ENCODE data around the gene ZNF273.

DNA sequence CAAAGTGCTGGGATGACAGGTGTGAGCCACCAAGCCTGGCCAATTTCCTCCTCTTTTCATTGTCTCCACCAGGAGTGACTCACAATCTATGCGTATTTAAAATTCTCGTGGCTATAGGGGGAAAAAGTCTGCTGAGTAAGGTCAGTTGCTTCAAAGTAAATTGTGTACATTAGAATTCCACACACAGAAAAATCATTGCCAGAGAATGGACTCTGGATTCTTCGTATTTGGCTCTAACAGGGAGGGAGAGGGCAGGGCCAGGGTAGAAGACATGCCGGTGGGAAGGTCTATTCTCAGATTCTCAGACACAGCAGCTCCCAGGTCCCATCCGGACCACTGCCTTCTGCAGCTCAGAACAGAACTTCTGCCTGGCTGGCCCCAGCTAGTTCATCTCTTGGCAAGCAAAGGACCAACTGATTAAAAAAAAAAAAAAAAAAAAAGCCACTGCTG lies 22.1 kb downstream of the PSPH start:
- RAMPAGE, long total RNA: no peak
- RRBS, 2 experiments: no CpG with 5 or more reads among the region's 5 CpGs
CAGE:
- cytosol, long polyA minus RNA: no peak
- cytosol, long polyA plus RNA: no peak
- long polyA plus RNA: no peak
- nucleolus, long total RNA: no peak
- nucleus, long polyA plus RNA: no peak
- nucleus, long total RNA: no peak

DNA sequence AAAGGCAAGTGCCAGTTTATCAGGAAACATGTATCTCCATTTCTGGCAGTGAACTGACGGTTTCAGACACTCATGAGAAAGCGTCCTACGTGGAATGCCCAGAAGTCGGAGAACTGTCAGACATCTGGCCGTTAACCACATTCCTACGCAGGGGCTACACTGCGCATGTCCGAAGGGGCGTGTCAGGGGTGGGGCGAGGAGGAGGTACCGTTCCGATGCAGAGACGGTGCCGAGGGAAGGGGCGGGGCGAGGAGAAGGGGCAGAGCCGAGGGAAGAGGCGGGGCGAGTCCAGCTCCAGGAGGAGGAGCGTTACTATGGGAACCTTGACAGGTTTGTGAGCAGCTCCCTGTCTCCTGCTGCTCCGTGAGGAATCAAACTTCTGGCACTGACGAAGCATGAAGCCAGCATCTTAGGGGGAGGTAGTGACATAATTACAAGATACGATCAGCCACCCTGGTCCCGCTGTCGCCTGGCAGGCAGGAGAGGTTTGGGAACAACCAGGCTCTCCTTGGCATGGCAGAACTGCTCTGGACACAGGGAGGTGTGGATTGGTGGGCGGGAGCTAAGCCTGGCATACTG lies 367.0 kb upstream of the NUPR2 start:
- RAMPAGE, long total RNA: no peak
- RRBS, 2 experiments: no CpG with 5 or more reads among the region's 26 CpGs
CAGE:
- cytosol, long polyA minus RNA: no peak
- cytosol, long polyA plus RNA: no peak
- long polyA plus RNA: no peak
- nucleolus, long total RNA: no peak
- nucleus, long polyA plus RNA: no peak
- nucleus, long total RNA: no peak

DNA sequence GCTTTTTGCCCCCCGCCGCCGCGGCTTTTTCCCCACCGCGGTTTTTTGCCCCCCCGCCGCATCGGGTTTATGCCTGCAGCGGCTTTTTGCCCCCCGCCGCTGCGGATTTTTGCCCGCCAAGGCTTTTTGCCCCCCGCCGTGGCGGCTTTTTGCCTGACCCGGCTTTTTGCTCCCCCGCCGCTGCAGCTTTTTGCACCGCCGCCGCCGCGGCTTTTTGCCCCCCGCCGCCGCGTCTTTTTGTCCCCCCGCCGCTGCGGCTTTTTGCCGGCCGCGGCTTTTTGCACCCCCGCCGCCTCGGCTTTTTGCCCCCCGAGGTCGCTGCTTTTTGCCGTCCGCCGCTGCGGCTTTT lies 3006.7 kb upstream of the ZNF722 start:
- RAMPAGE, long total RNA: no peak
- RRBS, 2 experiments: no CpG with 5 or more reads among the region's 44 CpGs
CAGE:
- cytosol, long polyA minus RNA: no peak
- cytosol, long polyA plus RNA: no peak
- long polyA plus RNA: no peak
- nucleolus, long total RNA: no peak
- nucleus, long polyA plus RNA: no peak
- nucleus, long total RNA: no peak

DNA sequence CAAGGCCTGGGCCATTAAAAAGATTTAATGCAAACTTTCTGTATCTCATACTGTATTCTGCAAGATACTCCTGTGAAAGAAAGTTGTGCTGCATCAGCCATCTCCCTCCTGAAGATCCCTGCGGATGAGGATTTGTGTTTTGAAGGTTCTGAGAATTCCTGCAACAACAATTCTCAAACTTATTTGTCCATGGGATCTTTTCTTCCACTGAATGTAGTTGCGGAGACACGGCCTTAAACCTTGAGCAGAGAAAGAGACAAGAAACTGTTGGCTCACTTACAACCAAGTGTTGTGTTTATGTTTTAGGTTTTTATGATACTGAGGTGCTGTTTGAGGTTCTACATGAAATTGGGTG lies 1615.4 kb upstream of the ZNF722 start:
- RAMPAGE, long total RNA: no peak
- RRBS, 2 experiments: no CpG with 5 or more reads among the region's 3 CpGs
CAGE:
- cytosol, long polyA minus RNA: no peak
- cytosol, long polyA plus RNA: no peak
- long polyA plus RNA: no peak
- nucleolus, long total RNA: no peak
- nucleus, long polyA plus RNA: no peak
- nucleus, long total RNA: no peak

- RAMPAGE, long total RNA: no peak
- RRBS, 2 experiments: 88 to 96% methylated on average over 5 of the region's 37 CpGs
CAGE:
- cytosol, long polyA minus RNA: no peak
- cytosol, long polyA plus RNA: no peak
- long polyA plus RNA: no peak
- nucleolus, long total RNA: no peak
- nucleus, long polyA plus RNA: no peak
- nucleus, long total RNA: no peak
These were observed 930.5 kb upstream of the ZNF722 start for GRCh38 chr7:63068110-63068632.

DNA sequence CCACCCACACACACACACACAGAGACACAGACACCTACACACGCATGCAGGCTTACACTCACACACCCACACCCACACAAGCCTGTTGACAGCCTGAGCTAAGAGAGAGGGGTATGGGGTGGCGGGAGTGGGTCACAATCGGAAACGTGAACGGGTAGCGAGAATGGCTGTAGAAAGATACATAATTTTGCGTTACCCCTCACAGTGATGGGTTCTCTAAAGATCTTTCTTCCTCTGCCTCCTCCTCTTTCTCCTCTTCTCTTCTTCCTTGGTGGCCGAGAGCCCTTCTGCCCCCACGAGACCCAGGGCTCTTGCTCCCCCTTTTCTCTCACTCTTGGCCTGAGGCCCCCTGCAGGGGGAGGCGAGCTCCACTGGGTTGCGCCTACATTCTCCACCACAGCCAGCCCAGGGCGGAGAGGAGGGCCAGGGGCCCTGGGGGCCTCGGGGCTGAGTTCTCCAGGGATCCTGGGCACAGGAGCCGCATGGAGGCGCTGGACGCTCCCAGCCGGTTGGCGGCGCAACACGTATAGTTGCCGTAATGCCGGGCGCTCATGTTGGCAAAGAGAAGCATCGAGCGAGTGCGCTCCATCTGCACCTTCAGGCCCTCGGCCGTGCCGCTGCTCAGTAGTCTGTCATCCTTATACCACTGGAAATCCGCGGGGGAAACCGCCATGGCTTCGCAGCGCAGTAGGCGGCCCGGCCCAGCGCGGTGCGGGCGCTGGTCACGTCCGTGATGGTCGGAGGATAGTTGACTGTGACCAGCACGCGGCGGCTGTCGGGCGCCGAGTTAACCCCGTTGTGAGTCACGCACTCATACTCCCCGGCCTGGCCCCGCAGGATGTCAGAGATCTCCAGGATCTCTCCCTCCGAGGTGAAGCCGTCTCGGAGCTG lies 6.4 kb upstream of the ZNF680 start:
- RAMPAGE, long total RNA: no peak
- RRBS, 2 experiments: 53% methylated on average over 5 of the region's 56 CpGs; no CpG with 5 or more reads in 1 of the 2 experiments
CAGE:
- cytosol, long polyA minus RNA: no peak
- cytosol, long polyA plus RNA: no peak
- long polyA plus RNA: no peak
- nucleolus, long total RNA: no peak
- nucleus, long polyA plus RNA: no peak
- nucleus, long total RNA: no peak

- RAMPAGE, long total RNA: no peak
- RRBS, 2 experiments: no CpG with 5 or more reads among the region's 5 CpGs
CAGE:
- cytosol, long polyA minus RNA: no peak
- cytosol, long polyA plus RNA: no peak
- long polyA plus RNA: no peak
- nucleolus, long total RNA: no peak
- nucleus, long polyA plus RNA: no peak
- nucleus, long total RNA: no peak
These were observed 27.9 kb upstream of the ZNF107 start for GRCh38 chr7:64637894-64638661.

- RAMPAGE, long total RNA: no peak
- RRBS, 2 experiments: no CpG with 5 or more reads among the region's 10 CpGs
CAGE:
- cytosol, long polyA minus RNA: no peak
- cytosol, long polyA plus RNA: no peak
- long polyA plus RNA: no peak
- nucleolus, long total RNA: no peak
- nucleus, long polyA plus RNA: no peak
- nucleus, long total RNA: no peak
These were observed 19.6 kb downstream of the ZNF107 start for GRCh38 chr7:64685372-64686159.

DNA sequence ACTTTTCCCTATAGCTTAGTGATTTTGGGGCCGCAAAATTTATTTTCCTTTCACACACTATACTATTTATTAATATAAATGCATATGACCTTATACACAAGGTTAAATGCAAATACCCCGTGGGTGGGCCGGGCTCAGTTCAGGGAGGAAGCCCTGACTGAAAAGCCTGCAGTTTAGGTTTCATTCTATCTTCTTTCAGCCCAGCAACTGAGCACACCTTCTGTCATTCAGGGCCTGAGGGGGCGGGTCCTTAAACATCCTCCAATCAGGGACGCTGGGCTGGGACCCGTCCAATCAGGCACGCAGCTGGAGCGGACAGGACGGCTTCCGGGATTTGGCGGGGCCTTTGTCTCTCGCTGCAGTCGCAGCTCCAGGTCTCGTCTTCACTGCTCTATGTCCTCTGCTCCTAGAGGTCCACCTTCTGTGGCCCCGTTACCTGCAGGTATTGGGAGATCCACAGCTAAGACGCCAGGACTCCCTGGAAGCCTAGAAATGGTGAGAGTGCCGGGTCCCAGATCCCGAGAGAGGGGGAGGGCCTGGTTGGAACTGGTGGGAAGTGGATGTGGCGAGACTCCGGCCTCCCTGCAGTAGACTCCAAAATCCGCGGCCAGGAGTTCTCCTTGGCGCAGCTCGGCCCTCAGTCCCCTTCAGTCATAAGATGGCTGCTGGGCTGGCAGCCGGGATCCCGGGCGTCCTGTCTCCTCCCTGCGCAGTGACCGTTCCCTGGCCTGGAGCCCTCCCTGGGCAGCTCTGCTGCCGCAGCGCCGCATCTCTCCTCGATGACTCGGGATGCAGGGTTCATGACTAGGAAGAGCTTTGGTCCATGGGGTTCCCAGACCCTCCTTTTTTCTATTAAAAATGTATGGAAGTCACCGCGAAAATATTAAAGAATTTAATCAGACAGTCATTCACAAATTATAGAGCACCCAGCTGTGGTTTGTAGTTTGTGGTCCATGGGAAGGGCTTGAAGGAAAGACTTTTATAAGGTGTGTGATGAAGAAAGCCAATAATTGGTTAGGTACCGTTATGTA lies at the start of gene ZNF273:
Gene ZNF273 (plus strand): TSS at position 349 of the 1,031 bp plus-strand sequence.
- RAMPAGE, long total RNA: start-site peak on the plus strand centred at position 363 of the sequence, 35 bp wide, 52 and 92 reads in 2 replicates
- RRBS, 2 experiments: 2% methylated on average over 4 to 6 of the region's 37 CpGs
CAGE:
- cytosol, long polyA minus RNA: start-site peak on the plus strand centred at position 352 of the sequence, 6 bp wide, 76 reads
- cytosol, long polyA plus RNA: no peak
- long polyA plus RNA: no peak
- nucleolus, long total RNA: start-site peak on the plus strand centred at position 360 of the sequence, 41 bp wide, 248 reads
- nucleus, long polyA plus RNA: no peak
- nucleus, long total RNA: no peak

GRCh38 chr7:64908168-64908789 lies 5.2 kb downstream of the ZNF273 start:
- RAMPAGE, long total RNA: no peak
- RRBS, 2 experiments: no CpG with 5 or more reads among the region's 4 CpGs
CAGE:
- cytosol, long polyA minus RNA: no peak
- cytosol, long polyA plus RNA: no peak
- long polyA plus RNA: no peak
- nucleolus, long total RNA: no peak
- nucleus, long polyA plus RNA: no peak
- nucleus, long total RNA: no peak

- RAMPAGE, long total RNA: no peak
- RRBS, 2 experiments: no CpG with 5 or more reads among the region's 7 CpGs
CAGE:
- cytosol, long polyA minus RNA: no peak
- cytosol, long polyA plus RNA: no peak
- long polyA plus RNA: no peak
- nucleolus, long total RNA: no peak
- nucleus, long polyA plus RNA: no peak
- nucleus, long total RNA: no peak
These were observed 38.9 kb upstream of the ASL start for GRCh38 chr7:66036721-66037212.

GRCh38 chr7:66044186-66044684 lies 31.4 kb upstream of the ASL start:
- RAMPAGE, long total RNA: no peak
- RRBS, 2 experiments: 8 to 15% methylated on average over 6 of the region's 37 CpGs
CAGE:
- cytosol, long polyA minus RNA: no peak
- cytosol, long polyA plus RNA: no peak
- long polyA plus RNA: no peak
- nucleolus, long total RNA: no peak
- nucleus, long polyA plus RNA: no peak
- nucleus, long total RNA: no peak

- RAMPAGE, long total RNA: no peak
- RRBS, 2 experiments: no CpG with 5 or more reads among the region's 5 CpGs
CAGE:
- cytosol, long polyA minus RNA: no peak
- cytosol, long polyA plus RNA: no peak
- long polyA plus RNA: no peak
- nucleolus, long total RNA: no peak
- nucleus, long polyA plus RNA: no peak
- nucleus, long total RNA: no peak
These were observed 15.6 kb upstream of the CRCP start for GRCh38 chr7:66099028-66099394.

- RAMPAGE, long total RNA: no peak
- RRBS, 2 experiments: no CpG with 5 or more reads among the region's 9 CpGs
CAGE:
- cytosol, long polyA minus RNA: no peak
- cytosol, long polyA plus RNA: no peak
- long polyA plus RNA: no peak
- nucleolus, long total RNA: no peak
- nucleus, long polyA plus RNA: no peak
- nucleus, long total RNA: no peak
These were observed 35.8 kb downstream of the CRCP start for GRCh38 chr7:66150198-66151177.

- RAMPAGE, long total RNA: no peak
- RRBS, 2 experiments: no CpG with 5 or more reads among the region's 2 CpGs
CAGE:
- cytosol, long polyA minus RNA: no peak
- cytosol, long polyA plus RNA: no peak
- long polyA plus RNA: no peak
- nucleolus, long total RNA: no peak
- nucleus, long polyA plus RNA: no peak
- nucleus, long total RNA: no peak
These were observed 17.2 kb upstream of the TPST1 start for GRCh38 chr7:66187978-66188338.

GRCh38 chr7:66190087-66190502 lies 15.0 kb upstream of the TPST1 start:
- RAMPAGE, long total RNA: no peak
- RRBS, 2 experiments: no CpG with 5 or more reads among the region's 5 CpGs
CAGE:
- cytosol, long polyA minus RNA: no peak
- cytosol, long polyA plus RNA: no peak
- long polyA plus RNA: no peak
- nucleolus, long total RNA: no peak
- nucleus, long polyA plus RNA: no peak
- nucleus, long total RNA: no peak

DNA sequence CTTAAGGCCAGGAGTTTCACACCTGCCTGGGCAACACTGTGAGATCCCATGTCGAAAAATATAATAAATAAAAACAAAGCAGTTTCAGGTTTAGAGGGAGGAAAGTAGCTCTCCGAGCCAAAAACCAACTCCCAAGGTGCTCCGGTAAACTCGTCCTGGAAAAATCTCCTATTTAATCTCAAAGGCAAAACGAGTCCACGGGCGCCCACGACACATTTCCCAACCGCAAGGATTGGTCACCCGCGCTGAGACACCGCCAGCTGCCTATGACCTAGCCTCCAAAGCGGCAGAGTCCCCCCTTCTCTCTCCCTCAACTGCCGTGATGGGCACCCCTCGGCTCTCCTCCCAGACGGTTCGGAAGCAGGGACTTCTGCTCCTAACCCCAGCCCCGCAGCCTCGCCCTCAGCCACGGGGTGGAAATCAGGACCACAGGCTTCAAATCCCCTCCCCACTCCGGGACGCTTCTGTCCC lies 37.4 kb upstream of the KCTD7 start:
- RAMPAGE, long total RNA: no peak
- RRBS, 2 experiments: no CpG with 5 or more reads among the region's 22 CpGs
CAGE:
- cytosol, long polyA minus RNA: no peak
- cytosol, long polyA plus RNA: no peak
- long polyA plus RNA: no peak
- nucleolus, long total RNA: no peak
- nucleus, long polyA plus RNA: no peak
- nucleus, long total RNA: no peak

GRCh38 chr7:66635706-66636276 lies 7.1 kb downstream of the KCTD7 start:
- RAMPAGE, long total RNA: no peak
- RRBS, 2 experiments: no CpG with 5 or more reads among the region's 10 CpGs
CAGE:
- cytosol, long polyA minus RNA: no peak
- cytosol, long polyA plus RNA: no peak
- long polyA plus RNA: no peak
- nucleolus, long total RNA: no peak
- nucleus, long polyA plus RNA: no peak
- nucleus, long total RNA: no peak

GRCh38 chr7:66737687-66738251 lies 2.8 kb upstream of the RABGEF1 start:
- RAMPAGE, long total RNA: no peak
- RRBS, 2 experiments: no CpG with 5 or more reads among the region's 7 CpGs
CAGE:
- cytosol, long polyA minus RNA: no peak
- cytosol, long polyA plus RNA: no peak
- long polyA plus RNA: no peak
- nucleolus, long total RNA: no peak
- nucleus, long polyA plus RNA: no peak
- nucleus, long total RNA: no peak

GRCh38 chr7:66789617-66789970 lies 49.1 kb downstream of the RABGEF1 start:
- RAMPAGE, long total RNA: no peak
- RRBS, 2 experiments: no CpG with 5 or more reads among the region's 6 CpGs
CAGE:
- cytosol, long polyA minus RNA: no peak
- cytosol, long polyA plus RNA: no peak
- long polyA plus RNA: no peak
- nucleolus, long total RNA: no peak
- nucleus, long polyA plus RNA: no peak
- nucleus, long total RNA: no peak